ENCODE measurements around a stretch of chr14.

- PRO-cap, 10 experiments = no peak in any of the 10 experiments
These were observed 29.3 kb downstream of the MAX start for GRCh38 chr14:65072957-65073529.

GRCh38 chr14:65100479-65101135, 1.7 kb downstream of the MAX start:
- PRO-cap, 10 experiments = no peak in any of the 10 experiments

DNA sequence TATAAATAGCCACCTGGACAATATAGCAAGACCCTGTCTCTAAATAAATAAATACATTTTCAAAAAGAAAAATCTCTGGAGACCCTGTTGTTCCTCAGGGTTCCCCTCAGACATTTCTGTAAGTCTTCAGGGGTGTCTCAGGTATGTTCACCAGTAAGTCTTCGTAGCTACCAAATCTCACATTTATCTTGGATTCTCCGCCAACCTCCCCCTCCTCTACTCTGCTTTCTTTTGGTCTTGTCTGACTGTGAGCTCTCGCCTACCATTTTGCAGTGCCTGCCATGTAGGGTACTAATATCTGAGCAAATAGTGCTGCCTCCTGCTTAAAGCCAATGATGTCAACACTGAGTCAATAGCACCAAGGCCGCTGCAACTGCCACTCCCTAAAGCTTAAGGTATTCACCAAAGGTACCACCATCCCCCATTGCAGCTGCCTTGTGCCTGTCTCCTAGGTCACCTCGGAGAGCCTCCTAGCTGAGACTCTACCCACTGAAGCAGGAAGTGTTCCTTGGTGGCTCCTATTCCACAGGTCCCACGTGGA, 114.9 kb upstream of the FUT8 start:
- PRO-cap, 10 experiments = no peak in any of the 10 experiments

DNA sequence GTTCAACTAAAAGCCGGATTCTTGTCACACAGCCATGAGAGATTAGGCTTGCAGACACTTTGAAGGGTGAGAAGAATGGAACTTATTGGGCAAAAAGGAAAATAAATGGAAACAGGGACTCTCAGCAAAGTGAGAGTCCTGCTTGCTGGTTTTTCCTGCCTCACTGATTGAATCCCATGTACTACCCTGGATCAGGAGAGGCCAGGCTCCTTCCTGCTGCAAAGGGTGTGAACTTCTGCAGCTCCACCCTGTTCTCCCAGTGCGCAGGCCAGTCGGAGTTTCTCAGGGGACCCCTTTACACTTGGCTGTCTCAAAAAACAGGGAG, 77.0 kb upstream of the FUT8 start:
- PRO-cap, 10 experiments = no peak in any of the 10 experiments

DNA sequence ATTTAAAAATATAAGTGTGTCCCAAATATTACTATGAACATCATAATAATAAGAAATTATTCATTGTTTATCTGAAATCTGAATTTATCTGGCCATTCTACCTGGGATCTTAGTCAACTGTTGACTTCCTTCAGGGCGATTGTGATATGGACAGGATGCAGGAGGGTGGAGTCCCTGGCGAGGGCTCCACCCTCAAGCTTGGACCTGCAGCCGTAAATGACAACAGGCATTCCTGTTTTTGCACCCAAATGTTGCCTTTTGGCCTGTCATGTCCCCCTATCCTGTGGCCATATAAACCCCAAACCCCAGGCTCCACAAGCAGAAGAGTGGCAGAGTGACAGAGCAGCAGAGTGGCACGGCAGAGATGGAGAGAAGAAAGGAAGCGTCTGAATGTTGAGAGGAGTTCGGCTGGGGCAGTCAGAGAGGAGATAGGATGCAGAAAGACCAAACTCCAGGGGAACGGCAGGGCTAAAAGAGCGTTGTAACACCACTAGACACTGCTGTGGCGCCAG, 39.4 kb upstream of the FUT8 start:
- PRO-cap, 10 experiments = peak in 4 of 10 experiments; most common plus-strand start position 321 of the sequence (in 3); most common minus-strand start position 122 of the sequence (in 2)

DNA sequence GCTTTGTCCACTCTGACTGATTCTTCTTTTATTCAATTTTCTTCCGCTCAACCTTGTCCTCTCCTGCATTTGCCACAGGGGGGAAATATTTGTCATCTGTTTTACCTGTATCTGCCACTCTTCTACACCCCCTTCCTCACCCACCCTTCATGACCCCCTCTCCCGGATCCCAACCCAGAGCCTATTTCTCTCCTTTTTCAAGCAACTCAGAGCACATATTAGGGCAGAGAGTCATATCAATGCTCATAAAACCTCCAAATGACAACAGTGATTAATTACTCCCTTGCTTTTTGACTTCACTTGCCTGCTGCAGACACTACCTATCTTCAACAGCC, 340.9 kb downstream of the FUT8 start:
- PRO-cap, 10 experiments = no peak in any of the 10 experiments

GRCh38 chr14:66108501-66108855, 377.7 kb upstream of the CCDC196 start:
- PRO-cap, 10 experiments = no peak in any of the 10 experiments

DNA sequence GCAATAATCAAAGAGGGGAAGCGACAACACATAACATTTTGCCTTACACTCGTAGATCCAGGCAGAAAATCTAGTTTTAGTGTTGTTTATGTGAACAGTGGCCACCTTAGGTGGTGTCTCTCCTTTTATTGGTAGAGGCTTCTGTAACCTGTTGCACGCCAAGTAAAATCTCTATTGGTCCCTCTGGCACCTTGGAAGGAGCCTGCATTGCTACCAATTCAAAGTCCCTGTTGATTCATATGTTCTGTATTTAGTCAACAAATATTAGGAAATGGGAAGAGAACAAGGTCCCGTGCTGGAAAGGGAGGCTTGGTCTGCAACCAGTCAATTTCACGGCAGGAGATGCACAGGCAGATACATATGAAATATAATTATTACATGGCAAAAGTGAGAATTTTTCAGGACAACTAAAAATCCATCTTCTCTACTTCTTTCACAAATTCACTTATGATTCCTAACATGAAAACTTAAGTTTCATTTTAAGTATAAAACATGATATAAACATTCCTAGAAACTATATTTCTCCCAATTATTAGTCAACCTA, 6.3 kb upstream of the GPHN start:
- PRO-cap, 10 experiments = no peak in any of the 10 experiments

GRCh38 chr14:66587844-66588966, 80.3 kb downstream of the GPHN start:
- PRO-cap, 10 experiments = no peak in any of the 10 experiments

GRCh38 chr14:67241627-67242208, 483 bp downstream of the PALS1 start:
- PRO-cap, 10 experiments = peak in 10 of 10 experiments; most common plus-strand start chr14:67241958 (in 3); most common minus-strand start chr14:67241910 (in 7)

DNA sequence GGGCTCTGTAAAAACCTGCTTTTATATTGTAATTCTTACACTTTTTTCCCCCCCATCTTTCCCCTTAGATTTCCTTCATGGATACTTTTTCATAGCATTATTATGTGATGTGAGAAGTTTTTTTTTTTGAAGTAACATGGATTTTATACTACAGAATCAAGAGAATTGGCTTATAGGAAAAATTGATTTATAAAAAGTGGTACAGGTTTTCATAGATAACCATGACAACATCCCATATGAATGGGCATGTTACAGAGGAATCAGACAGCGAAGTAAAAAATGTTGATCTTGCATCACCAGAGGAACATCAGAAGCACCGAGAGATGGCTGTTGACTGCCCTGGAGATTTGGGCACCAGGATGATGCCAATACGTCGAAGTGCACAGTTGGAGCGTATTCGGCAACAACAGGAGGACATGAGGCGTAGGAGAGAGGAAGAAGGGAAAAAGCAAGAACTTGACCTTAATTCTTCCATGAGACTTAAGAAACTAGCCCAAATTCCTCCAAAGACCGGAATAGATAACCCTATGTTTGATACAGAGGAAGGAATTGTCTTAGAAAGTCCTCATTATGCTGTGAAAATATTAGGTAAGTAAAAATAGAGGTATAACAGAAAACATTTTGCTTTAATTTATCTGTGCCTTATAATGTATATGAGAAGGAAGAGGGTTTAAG, 37.9 kb downstream of the PALS1 start:
- PRO-cap, 10 experiments = no peak in any of the 10 experiments

DNA sequence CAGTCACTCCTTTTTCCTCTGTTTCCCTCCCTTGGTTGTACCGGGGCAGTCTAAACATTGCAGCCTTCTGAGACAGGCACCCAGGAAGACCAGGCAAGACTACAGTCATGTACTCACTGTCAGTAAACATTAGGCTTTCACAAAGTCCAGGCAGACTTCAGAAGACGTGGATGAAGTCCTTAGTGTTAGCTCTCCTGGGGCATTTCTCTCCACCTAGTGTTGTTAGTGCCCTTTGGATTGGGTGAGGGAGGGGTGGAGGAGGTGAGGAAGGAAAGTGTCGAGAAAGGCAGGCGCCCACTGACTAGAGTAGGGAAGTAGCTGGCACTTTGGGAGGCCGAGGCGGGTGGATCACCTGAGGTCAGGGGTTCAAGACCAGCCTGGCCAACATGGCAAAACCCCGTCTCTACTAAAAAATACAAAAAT, 20.2 kb downstream of the TMEM229B start:
- PRO-cap, 10 experiments = no peak in any of the 10 experiments

- PRO-cap, 10 experiments = no peak in any of the 10 experiments
These were observed 4.5 kb downstream of the TMEM229B start for GRCh38 chr14:67483890-67484492.

DNA sequence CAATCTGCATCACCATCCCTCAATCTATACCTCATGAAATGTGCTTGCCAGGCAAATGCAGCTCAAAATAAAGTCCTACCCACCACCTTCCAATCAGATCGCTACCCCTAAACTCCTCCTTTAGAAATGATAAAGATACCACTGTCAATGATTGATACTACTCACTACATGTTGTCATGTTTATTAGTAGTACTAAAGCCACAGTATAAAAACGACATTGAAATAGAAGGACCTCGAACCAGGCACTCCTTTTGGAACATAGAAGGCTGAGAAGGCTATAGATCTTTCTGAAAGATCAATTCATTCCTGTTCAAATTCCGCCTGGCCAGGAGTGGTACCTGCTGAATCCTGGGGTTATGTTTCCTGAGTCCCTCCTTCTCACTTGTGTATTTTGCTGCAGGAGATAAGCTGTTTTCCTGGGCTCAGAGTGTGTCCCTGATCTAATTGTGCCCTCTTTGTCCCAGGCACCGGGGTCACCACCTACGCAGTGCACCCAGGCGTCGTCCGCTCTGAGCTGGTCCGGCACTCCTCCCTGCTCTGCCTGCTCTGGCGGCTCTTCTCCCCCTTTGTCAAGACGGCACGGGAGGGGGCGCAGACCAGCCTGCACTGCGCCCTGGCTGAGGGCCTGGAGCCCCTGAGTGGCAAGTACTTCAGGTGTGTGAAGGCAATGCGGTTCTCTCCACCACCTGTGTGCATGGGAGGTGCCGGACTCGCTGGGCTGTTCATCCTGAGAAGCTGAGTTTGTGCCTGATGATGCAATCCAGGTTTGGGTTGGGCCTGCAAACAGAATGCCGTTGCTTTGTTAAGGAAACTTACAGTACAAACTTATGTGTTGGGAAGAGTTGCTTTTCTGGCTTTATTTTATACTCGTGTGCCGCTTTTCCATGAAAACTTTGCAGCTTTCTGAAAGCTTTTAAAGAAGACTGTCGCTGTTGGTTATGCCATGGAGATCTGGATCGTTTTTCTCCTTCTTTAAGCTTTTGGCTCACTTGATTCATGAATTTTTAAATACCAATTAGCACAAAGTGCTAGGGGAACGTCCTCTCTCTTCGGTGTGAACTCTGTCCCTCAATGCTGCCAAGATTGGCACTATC, 27.4 kb downstream of the RDH12 start:
- PRO-cap, 10 experiments = peak in 2 of 10 experiments; most common plus-strand start position 758 of the sequence (in 1); most common minus-strand start position 511 of the sequence (in 1)

DNA sequence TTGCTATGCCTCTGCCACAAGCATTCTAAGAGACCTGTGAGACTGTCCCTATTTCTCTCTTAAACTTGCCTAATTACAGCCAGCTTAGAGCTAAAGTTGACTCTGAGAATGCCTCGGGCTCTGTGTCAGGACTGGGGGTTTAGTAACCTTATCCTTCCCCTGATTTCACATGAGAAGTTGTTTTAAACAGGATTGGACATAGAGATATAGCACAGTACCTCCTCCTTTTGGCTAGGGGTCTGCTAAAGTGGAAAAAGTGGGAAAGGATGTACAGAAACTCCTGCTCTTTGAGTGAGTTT, 121.9 kb downstream of the RAD51B start:
- PRO-cap, 10 experiments = no peak in any of the 10 experiments

GRCh38 chr14:67955414-67955966, 135.9 kb downstream of the RAD51B start:
- PRO-cap, 10 experiments = no peak in any of the 10 experiments

- PRO-cap, 10 experiments = peak in 1 of 10 experiments; most common plus-strand start chr14:68167611 (in 1); most common minus-strand start chr14:68167467 (in 1)
These were observed 347.5 kb downstream of the RAD51B start for GRCh38 chr14:68166878-68167735.

DNA sequence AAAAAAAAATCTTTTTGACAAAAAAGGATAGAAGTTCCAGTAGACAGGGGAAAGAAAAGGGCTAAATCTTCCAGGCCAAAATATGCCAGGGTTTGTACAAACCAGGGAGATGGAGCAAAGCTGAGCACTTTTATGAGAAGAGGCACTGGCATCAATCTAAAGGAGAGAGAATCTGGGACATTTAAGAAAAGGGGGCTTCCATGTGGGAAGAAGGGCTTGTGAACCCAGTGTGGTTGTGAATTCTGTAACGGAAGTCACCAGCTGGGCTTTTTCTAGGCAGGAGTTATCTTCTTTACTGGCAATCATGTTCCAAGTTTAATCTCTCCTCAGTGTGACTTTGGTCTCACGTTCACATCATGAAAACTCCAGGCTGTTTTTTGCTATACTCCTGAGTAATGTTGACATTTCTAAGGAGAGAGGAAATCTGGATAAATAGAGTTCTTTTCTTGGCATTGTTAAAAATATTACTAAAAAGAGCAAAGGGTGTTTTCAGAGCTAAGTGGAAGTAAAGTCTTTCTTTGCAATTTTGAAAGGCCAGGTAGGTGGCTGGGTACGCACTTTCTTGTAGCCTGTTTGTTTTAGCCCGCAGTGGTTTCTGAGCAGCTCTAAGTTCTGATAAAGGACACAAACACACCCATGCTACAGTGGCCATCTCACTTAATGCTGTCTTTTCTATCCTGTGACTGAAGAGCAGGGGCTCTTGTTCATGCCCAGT, 426.9 kb downstream of the RAD51B start:
- PRO-cap, 10 experiments = no peak in any of the 10 experiments

DNA sequence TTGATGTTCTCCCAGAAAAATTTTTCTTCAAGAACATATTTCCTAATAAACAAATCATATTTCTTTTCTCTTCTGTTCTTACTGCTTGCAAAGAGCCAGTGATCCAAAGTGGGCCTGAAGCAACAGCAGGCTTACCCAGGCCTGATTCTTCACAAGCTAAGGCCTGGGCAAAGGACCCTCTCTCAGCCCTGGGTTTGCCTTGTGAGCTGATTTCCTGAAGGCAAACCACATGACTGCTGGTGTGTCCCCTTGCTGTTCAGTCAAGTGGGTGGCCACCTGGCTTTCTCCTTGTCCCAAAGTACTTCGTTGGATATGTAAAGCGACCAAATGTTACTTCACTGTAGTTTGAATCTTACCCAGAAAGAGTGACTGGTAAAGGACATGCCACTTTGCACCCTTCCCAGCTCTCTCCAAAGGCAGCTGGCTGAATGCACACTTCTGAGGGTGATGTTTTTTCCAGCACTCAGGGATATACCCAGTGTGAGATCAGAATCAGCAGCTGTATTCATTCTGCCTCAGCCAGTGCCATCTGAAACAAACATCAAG, 392.9 kb downstream of the ZFP36L1 start:
- PRO-cap, 10 experiments = no peak in any of the 10 experiments

DNA sequence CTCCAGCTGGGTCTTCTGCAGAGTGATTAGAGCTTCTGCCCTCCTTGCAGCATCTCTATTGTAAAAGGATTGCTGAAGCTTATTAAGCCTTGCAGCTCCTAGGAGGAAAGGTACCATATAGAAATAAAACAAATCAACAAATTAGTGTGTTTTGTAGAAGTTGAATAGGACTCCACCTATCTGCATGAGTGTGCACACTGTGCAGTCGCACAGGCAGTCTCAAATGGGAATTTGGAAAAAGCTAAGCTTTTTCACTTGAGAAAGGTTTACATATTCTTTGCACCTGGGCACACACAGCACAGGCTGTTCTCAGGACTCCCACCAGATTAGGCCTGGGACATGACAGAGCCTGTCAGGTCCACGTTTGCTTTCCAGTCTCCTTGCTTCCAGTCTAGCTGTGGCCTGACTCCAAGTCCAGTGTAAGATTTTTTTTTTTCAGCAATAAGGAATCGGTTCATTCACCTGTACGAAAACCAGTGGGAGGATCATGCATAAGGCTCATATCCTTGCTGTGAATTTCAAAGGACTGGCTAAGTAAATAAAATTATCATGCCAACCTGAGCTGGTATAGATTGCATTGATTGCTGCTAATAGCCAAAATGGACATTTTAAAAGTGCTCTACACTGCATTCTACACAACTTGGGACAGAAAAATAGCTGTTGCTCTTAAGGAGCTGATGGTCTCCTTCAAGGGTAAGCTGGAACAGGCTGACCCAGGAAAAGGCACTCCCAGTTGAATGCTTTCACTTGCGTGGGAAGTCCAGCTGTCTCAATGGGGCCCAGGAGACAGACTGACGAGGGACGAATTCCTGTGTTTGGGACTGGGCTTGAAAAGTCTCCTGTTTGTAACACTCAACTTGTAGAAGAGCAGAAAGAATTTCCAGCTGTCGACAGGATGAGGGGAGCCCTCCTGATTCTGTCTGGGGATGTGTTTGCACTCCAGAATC, 181.1 kb downstream of the ZFP36L1 start:
- PRO-cap, 10 experiments = peak in 1 of 10 experiments; most common plus-strand start position 772 of the sequence (in 1); most common minus-strand start position 793 of the sequence (in 1)

Data from Metastatic Breast Carcinoma in the Brain (tissue), 10 donors.